Neural cell (in vitro differentiated cells): ENCODE measurements around the gene PDPN.

DNA sequence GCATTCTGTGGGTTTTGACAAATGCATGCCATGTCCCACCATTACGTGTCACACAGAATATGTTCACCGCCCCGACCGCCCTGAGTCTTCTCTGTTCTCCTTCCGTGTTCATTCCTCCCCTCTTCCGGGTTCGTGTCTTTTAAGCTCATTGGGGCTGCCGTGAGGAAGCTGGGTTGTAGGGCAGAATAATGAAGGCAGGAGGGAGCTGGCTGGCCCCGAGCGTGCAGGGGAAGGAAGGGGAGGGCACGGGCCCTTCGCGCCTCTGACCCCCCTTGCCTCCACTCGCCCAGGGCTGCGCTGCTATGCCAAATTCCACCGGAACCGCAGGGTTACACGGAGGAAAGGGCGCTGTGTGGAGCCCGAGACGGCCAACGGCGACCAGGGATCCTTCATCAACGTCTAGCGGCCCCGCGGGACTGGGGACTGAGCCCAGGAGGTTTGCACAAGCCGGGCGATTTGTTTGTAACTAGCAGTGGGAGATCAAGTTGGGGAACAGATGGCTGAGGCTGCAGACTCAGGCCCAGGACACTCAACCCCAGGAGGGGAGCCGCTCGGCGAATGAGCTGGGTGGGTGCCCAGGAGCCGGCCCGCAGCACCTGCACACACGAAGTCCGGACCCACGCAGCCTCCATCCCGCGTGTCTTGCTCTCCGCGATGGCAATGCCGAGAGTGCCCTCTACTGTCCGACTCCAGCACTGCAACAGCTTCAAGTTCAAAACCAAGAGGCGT, 16.5 kb upstream of the AGTRAP start:
- RAMPAGE, long total RNA: no peak

- RAMPAGE, long total RNA: no peak
Measured at GRCh38 chr1:11736760-11737701, 1.1 kb downstream of the AGTRAP start.

DNA sequence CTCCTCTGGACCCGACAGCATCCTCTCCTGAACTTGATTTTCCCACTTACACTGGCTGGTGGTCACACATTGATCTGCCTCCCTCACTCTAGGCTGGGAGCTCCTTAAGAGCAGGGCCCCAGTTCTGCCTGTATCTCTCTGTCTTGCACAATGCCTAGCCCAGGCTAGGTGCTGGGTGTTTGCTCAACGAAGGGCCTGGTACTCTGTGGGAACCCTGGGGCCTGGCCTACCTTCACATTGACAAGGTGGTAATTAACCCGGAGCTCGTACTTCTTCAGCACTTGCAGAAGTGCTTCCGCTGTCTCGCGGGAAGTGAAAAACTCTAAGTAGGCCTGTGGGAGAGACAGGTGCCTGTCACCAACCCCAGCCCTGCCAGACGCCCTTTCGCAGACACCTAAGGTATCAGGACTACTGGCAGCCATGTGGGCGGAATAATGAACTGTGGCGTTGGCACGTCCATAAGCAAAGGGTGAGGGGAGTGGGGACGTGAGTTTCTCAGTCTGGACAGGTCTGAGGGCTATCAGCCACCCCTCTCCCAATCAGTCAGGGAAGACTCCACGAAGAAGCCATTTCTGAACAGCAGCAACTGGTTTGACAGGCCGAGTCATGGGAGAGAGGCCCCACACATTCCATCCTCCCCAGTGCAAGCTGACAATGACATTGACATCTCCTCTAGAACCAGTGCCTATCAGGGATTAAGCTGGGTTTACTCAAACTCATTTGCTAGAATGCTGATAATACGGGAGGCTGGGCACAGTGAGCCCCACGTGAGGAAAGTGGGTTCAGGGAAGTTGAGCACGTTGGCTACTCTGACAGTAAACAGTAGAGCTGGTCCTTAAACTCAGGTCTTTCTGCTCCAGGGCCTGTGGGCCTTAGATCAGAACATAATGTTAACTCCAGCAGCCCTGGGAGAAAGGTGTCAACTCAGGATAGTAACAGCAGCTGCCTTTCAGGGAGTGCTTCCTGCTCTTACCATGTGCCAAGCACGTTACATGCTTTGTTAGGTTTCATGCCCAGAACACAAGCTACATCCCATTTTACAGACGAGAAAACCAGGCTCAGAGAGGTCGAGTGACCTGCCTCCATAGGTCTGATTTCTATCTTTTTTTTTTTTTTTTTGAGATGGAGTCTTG, 13.3 kb downstream of the MTHFR start:
- RAMPAGE, long total RNA: no peak

- RAMPAGE, long total RNA: no peak
Measured at GRCh38 chr1:11806313-11806575, 253 bp downstream of the CLCN6 start.

GRCh38 chr1:11924654-11925716, 1.2 kb downstream of the KIAA2013 start:
- RAMPAGE, long total RNA: no peak

GRCh38 chr1:12146596-12147807, 19.8 kb upstream of the TNFRSF1B start:
- RAMPAGE, long total RNA: no peak

- RAMPAGE, long total RNA: no peak
Measured at GRCh38 chr1:12168167-12169311, 1.7 kb downstream of the TNFRSF1B start.

- RAMPAGE, long total RNA: no peak
Measured at GRCh38 chr1:12459805-12460568, 158.0 kb downstream of the DHRS3 start.

DNA sequence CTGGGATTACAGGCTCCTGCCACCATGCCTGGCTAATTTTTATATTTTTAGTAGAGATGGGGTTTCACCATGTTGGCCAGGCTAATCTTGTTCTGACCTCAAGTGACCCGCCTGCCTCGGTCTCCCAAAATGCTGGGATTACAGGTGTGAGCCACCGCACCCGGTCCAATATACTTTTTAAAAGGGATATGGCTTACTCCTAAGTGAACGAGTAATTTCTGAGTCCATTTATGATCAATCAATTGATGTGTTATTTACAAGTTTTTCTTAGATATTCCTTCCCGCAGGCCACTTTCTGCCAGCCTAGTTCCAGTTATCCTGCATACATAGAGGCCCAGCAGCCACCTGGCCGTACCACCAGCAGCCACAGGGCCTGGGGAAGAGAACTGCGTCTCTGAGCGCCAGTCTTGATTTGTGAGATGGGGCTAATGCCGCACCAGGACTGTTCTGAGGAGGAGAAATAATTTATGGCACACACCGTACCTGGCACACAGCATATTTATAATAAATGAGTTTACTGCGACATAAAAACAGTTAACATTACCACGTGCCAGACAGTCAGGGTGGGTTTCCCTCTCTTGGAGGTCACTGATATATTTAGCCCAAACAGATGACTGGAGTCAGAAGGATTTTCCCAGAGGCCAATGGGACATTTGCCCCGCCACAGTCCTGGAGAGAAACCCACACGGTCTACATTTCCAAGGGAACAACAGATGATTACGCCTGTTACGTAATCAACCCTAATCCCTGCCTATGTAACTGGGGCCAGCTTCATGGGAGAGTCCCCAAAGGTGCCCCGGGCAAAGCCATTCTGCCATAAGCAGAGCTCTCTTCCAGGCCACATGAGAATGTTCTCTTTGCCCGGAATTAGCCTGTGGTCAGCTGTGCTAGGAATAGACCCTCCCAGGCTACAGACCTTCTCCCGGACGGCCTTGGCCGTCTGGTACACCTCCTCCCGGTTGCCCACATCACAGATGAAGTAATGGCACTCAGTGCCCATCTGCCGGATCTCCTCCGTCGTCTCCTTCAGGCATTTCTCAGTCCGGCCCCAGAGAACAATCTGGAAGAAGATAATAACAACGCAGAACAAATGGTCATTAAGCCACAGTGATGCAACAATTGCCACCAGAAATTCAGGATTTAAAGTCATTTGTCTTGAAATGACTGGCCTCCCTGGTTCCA, 38.0 kb downstream of the DHRS3 start:
- RAMPAGE, long total RNA: no peak

GRCh38 chr1:12613003-12613791, 4.8 kb downstream of the DHRS3 start:
- RAMPAGE, long total RNA: no peak

- RAMPAGE, long total RNA: no peak
Measured at GRCh38 chr1:12615570-12616492, 2.2 kb downstream of the DHRS3 start.

DNA sequence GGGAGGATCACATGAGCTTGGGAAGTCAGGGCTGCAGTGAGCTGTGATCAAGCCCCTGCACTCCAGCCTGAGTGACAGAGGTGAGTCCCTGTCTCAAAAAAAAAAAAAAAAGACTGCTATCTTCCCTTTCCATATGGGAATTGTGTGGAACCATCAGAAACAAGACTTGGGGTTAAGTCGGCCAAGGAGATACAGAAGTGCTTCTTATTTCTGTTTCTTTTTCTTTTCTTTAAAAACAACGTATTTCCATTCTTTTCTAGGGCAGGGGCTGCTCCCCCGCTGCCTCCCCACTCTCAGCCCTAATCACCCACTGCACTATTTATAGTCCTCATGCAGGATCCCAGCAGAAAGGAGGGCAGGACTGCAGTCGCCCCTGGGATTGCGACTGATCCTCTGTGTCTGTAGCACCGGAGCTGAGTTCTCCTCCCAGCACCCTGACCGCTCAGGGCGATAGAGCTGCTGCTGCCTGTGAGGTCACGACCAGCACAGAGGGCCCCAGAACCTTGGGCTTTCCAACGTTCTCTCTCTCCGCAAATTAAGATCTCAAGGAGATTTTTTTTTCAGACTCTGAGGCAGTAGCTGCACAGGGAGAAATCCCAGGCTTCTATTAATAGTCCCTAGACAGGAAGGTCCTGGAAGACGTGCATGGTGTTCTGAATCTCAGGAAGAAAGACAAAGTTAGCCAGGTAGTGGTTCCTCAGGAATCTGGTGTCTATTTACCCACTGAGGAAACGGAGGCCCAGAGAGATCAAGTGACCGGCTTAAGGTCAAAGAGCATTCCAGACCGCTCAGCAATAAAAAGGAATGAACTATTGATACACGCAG, 46.7 kb downstream of the PRAMEF20 start:
- RAMPAGE, long total RNA: no peak

DNA sequence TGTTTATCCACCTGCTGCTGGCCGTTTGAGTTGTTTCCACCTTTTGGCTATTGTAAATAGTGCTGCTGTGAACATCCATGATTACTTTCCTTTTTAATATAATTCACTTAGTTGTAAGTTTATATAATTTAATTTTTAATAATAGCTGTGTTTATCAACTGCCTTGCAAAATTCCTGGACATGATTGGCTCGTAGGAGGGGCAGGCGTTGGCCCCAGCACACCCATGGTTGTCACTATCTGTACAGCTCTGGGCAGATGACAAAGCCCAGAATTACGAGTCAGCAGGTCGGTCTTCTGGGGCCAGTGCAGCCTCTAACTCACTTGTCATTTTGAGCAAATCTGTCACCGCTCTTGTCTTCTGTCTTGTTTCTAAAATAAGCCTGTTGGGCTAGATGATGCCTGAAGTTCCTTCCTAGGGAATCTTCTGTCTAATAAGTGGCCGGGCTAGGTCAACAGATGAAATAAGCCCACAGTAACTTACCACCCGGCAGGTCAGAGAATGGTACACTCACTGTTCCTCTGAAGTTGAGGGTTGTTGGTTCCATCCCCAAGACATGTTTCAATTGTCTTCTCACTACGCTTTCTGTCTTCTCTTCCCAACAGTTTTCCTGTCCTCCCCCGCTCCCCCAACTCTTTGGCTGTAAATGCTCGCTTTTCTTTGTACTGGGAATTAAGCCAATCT, 21.5 kb upstream of the LRRC38 start:
- RAMPAGE, long total RNA: no peak

- RAMPAGE, long total RNA: start-site peak on the plus strand at chr1:13583732-13583833, 25 and 13 reads in 2 replicates
Measured at GRCh38 chr1:13583336-13584340, at the start of gene PDPN. TSS of gene PDPN (plus strand) at chr1:13583832.

DNA sequence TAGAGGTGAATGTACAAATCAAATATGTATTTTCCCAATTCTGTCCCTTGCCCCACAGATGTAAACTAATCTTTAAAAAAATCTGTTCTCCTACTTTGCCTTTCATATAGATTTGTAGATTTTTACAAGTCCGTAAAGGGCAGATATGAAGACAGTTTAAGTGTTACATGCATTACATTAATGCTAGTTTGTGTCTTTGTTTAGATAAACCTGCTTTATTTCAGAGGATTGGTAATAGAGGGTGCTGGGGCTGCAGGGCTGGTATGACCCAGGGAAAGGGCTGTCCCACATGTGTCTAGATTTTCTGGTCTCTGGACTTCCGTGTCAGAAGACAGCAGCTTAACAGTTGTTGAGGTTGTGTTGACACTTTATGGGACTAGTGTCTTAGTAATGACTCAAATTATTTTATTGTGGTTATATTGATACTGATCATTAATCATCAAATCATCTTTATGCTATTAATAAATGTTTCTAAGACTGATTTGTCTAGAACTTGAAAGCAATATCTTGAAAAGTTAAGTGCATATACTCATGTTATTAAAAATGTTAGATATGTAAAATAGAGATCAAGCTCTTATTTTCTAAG, 10.1 kb downstream of the PRDM2 start:
- RAMPAGE, long total RNA: no peak

DNA sequence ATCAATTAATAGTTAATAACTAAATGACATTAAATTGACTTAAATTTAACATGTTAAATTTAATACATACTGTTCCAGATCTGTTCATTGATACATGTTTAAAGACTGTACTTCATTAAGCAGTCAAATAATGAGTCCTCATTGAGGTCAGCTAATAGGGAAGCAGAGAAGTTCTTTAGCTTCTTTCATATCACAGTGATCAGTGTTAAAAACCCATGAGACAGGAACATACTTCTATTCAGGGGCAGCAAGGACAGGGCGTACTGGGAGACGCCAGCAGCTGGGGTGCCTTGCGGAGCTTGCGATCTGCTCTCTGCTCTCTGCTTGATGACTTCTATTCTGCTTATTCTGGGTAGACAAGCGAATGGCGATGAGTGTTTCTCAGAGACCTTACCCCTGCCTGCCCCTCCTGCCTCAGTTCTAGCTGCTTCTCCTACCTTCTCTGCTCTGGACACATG, 26.7 kb downstream of the PRDM2 start:
- RAMPAGE, long total RNA: no peak

DNA sequence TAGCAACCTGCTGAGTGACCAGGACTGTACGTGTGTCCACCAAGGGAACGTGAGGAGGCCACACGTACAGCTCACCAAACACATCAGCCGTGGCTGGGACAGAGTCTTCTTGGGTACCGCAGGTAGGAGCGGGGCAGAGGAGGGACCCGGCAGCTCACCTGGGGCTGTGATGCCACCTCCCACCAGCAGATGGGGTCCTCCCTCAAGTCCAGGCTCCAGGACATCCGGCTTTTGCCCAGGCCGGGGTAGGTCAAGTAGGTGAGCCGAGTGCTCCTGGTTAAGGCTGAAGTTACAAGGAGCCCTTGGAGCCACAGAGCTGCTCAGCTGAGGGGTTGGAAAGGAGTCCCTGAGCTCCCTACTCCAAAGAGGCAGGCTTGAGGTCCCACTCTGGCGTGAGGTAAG, 128.9 kb downstream of the PRDM2 start:
- RAMPAGE, long total RNA: no peak

- RAMPAGE, long total RNA: no peak
Measured at GRCh38 chr1:13948482-13949623, 248.9 kb downstream of the PRDM2 start.

- RAMPAGE, long total RNA: no peak
Measured at GRCh38 chr1:14123267-14123624, 423.3 kb downstream of the PRDM2 start.

DNA sequence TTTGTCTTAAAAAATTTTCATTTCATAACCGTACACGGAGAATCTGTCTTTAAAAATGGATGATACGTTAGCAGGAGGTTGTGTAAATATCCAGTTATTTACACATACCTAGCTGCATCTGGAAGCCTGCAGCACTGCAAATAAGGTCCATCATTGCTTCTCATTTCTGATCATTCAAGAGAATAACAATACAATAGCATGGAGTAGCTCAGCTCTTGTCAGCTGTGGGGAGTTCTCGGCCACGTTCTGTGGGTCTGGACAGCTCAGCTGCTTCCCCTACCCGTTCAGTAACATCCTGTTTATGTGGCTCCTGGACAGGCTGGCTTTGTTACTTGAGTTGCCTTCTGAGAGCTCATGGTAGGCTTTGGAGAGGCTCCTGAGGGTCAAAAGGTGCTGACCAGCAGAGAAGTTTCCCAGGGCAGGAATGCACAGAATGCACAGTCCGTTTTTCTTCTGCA, 35.9 kb downstream of the KAZN start:
- RAMPAGE, long total RNA: no peak